Tongue (tissue), 2 donors: ENCODE data around the genes CEMIP2 and C9orf85.

DNA sequence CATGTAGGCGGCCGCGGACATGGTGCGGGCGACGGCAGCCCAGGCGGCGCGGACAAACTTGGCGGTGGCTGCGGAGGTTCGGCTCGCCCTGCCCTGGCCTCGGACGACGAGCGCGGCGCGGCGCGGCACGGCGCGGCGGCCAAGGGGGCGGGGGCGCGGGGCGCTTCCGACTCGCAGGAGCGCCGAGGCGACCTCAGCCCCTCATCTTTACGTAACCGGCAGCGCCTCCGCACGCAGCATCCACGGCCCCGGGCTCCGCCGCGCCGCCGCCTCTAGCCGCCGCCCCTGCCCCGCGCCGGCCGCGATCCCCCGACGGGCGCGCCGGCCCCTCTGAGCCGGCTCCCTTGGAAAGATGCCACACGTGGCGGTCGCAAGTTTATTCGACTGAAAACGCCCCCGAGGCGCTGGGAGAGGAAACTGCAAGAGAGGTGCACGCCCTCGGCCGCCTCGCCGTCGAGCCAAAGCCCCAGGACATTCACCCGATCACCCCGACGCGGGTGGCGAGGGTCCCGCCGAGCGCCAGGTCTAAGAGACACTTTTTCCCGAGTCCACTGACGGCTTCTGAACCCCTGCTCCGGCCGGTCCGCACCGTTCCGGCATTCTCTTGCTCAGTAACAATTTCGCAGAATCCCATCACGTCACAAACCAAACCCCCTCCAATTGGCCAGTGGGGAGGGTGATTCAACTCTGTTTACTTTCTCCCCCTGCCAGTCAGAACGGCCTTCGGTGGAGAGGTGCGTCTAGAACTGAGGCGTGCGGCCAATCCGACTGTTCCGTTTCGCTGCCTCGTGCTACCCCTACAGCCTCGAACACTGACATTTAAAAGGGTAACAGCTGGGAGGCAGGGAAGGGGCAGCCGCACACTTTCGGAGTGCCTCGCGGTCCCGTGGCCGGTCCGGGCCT is 863 bp downstream of the KLF9 start:
- RAMPAGE, long total RNA: no peak

DNA sequence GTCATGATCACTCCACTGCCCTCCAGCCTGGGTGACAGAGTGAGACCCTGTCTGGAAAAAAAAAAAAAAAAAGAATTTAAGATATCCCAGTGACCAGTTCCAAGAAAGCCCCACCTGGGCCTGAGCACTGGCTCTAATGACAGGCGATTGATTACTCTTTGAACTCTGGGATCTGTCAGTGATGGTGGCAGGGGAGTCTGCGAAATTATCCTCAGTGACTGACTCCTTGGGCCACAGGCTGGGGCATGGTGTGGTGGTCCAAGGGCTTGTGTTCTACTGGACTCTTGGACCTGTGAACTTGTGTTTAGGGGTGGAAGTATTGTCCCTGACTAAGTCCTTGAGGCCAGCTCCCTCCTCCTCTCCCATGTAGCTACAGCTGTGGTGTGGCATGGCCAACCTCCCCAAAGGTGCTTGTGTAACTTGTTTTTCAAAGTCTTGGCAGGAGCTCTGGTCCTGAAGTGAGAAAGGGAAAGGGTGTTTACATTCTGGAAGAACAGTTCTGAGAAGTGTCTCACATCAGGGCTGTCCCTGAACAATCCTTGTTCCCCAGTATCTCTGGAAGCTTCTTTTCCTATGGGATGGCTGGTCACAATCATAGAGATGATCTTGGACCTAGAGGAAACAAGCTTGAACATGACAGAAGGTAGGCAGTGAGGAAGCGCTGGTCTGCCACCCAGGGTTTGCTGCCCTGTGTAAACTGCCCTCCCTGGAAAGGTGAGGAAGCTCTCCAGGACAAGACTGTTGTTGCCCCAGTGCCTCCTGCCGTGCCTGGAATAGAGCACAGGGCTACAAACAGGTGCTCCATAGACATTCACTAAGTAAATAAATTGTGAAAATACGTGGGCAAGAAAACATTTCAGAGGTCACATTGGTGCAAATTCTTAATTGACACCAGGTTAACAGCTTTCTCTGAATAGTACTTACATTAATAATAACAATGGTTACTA is 64.6 kb upstream of the KLF9 start:
- RAMPAGE, long total RNA: no peak

DNA sequence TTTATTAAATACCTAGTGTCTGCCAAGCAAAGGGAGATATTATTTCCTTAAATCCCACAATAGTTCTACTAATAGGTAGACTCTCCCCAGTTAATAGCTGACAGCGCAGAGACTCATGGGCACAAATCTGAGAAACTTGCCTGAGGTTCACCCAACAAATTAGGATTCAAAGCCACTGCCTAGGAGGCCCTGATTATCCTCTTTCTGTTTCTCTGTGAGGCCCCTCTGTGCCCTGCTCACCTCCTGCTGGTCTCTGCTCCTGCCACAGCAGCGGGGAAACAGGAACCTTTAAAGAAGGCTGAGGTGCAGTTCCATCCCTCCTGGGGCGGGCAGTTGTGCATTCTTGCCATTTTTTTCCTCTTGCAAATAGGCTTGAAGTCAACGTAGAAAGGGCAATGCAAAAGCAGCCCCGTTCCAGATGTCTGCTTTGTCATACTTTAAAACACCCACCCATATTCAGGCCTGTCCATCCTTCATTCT is 65.3 kb upstream of the KLF9 start:
- RAMPAGE, long total RNA: no peak

DNA sequence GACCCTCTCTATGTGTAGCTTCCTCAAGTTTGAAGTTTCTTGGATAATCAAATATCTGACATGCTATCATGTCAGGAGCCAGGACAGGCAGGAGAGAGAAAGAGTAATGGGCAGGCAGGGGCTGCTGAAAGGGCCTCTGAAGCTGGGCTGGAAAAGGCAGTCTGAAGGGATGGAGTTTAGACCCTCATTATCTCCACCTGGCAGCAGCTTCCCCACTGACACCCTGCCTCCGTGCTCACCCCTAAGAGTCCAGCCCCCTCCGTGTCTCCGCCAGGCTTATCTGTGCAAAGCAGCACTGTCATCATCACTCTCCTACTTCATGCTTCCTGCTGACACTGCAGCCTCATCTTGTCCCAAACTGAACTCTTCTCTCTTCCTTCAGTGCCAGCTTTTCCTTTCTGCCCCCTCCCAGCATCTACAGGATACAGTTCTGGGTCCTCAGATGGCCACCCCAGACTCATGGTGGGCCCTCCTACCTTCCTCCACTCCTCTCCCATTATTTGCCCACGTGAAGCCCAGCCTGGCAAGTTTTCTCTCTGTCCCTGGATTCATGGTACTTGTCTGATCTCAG is 70.9 kb upstream of the KLF9 start:
- RAMPAGE, long total RNA: no peak

- RAMPAGE, long total RNA: no peak
Measured at GRCh38 chr9:70574306-70574990, 160.0 kb upstream of the KLF9 start.

DNA sequence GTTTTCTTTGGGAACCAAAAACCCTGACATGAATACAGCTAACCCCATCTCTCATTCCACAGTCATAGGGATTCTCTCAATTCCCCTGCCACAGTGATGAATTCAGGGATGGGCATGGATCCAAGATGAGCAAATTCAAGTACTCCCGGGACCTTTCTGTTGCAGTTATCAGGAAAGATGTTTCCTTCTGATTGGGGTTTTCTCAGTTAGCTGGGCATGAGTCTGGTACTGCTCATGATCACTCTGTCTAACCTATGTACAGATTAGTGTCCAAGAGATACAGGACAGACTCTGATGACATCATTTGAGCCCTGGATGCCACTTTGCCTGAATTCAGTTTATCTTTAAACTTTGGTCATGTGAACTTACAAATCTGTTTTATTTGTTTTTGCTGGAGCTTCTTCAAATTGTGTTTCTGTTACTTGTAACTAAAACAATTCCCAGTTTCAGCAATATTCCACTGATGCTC is 257.7 kb upstream of the KLF9 start:
- RAMPAGE, long total RNA: no peak

GRCh38 chr9:71096661-71097201 is 24.7 kb downstream of the TRPM3 start:
- RAMPAGE, long total RNA: no peak

DNA sequence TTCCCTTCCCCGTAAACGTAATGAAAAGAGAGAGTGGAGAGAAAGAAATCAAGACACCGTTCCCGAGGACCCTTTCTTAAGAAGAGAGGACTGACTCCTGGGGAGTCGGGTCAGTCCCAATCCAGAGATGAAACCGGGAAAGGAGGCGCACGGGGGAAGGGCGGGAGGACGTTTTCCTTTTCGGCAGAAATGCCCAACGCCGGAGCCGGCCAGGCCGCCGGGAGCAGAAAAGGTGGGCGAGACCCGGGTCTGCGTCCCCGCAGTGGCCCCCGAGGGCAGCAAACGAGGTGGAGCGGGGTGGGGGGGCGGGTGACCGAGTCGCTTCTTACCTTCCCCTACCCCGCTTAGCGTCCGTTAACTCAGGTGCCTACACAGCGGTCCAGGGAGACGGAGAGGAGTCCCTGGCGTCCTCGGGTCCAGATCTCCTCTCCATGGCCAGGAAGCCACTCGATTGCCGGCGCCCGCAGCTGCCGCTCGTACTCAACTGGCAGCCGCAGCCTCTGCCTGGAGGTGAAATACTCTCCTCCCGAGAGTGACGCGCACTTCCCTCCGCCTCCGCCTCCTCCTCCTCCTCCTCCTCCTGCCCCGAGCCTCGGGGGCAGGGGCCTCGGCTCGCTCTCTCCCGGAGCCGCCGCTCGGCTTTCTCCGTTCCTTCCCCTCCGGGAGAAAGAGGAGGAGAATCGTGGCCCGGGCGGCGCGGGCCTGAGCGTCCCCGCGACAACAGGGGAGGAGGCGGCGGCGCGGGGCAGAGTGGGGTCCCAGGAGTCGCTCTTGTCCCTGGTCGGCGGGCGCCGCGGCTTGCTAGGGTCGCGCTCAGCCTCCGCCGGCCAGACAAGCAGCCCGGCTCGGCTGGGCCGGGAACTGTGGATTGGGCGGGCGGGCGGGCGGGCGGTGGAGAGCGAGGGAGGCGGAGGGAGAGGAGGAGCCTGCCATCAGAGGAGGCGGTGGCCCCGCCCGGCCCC is at the start of gene CEMIP2:
TSS of gene CEMIP2 (minus strand) at position 486 of the 962 bp plus-strand sequence.
- RAMPAGE, long total RNA: no peak

DNA sequence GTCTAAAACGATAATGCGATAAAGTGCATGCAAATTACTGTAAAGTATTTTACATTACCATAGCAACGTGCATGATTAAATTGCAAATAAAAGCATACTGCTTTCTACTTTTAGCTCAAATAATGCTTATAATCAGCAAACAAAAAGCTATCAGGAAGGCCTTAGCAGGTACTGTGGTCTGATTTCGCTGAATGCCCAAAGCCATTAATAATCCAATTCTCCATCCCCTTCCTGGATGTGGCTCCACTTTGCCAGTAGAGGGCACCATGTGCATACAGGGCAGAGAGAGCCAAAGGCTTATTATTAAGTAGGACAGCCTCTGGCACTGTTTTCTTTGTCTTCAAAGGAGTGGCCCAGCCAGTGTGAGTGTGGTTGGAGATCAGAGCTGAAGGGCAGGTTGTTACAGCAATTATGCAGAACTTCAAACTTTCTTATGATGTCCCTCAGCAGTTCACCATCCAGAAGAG is 38.5 kb upstream of the CEMIP2 start:
- RAMPAGE, long total RNA: no peak

DNA sequence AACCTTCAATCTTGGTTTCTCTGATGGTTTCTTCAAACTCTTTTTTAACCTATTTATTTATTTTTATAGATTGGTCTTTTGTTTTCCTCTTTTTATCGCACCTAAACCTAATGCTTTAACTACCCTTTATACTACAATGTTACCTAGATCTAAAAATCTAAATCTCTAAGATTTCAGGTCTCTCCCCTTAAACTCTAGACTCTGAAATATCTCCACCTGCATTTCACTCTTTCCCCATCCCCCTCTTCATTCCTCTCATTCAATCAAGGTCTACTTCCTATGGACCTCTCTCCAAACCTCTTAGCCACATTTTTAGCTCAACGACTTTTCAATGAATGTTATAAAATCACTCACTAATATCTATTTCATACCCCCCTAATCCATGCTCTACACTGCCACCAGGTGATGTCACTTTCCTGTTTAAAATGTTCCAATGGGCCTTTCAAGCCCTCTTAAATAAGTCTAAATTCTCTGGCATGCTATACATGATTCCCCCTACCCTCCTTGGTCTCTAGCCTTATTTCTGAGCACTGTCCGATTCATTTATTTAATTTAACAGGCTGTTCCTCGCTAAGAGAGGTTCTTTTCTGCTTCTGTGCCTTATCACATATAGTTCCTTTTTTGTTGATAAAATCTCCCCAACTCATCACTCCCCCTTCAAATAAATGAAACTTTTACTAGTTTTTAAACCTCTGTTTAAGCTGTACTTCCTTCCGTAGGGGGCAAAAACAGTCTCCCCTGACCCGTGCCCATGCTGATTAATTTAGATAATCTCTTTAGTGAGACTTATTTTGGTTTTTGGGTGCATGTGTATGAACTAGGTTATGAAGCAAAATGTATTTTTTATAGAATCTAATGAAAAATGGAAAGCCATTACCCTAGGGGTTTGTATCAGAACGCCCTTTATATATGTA is 9.3 kb downstream of the ABHD17B start:
- RAMPAGE, long total RNA: no peak

DNA sequence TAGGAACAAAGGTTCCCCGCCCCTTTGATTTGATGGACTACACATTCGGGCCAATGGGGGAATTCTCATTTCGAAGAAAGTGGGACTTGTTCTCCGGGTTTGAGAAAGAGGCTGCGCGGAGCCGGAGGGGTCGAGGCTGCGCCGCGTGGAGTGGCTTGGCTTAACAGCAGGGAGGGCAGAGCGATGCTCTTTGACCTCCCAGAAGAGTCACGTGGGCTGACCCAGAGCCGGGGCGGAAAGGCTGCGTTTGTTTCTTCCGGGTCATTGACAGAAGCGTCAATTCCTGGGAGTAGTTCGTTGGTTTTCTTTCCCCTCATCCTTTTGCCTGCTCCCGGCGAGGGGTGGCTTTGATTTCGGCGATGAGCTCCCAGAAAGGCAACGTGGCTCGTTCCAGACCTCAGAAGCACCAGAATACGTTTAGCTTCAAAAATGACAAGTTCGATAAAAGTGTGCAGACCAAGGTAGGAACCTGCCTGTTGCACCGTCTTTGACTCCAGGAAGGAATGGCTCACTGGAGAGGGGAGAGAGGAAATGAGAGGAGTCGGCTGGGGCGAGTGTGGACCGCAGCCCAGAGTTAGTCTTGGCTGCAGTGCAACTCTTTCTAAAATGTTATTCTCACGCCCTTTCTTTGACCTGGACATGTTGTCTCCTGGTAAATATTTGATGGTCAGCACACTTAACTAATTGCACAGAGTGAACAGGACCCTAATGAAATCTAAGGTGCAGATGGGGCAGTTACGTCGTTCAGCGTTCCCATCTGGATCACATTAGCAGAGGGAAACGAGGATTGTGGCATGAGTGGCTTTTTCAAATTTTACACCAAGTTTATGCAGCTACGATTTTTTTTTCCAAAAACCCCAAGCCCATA is at the start of gene C9orf85:
TSS of gene C9orf85 (plus strand) at position 264 of the 868 bp plus-strand sequence.
- RAMPAGE, long total RNA: no peak

GRCh38 chr9:72042398-72042993 is 17.9 kb downstream of the C9orf57 start:
- RAMPAGE, long total RNA: no peak

- RAMPAGE, long total RNA: no peak
Measured at GRCh38 chr9:72129633-72130257, 19.5 kb upstream of the GDA start.

DNA sequence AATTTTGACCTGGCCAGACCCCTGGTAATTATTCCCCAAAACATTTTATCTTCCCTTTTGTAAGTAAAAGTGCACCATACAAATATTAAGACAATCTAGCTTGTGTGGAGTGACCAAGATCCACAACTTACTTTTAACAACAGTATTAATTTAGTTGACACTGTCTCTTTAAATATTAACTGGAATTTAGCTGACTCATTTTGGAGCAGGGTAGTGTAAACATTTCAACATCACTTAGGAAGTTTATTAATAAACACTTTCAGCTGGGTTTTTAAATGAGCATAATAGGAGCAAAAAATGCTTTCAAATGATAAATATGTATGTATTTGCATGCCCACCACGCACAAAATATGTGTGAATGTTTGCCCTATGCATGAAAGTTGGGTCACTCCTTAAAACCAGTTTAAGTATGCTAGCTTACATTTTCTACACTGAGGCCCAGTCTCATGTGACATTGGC is 3.0 kb downstream of the ZFAND5 start:
- RAMPAGE, long total RNA: no peak

DNA sequence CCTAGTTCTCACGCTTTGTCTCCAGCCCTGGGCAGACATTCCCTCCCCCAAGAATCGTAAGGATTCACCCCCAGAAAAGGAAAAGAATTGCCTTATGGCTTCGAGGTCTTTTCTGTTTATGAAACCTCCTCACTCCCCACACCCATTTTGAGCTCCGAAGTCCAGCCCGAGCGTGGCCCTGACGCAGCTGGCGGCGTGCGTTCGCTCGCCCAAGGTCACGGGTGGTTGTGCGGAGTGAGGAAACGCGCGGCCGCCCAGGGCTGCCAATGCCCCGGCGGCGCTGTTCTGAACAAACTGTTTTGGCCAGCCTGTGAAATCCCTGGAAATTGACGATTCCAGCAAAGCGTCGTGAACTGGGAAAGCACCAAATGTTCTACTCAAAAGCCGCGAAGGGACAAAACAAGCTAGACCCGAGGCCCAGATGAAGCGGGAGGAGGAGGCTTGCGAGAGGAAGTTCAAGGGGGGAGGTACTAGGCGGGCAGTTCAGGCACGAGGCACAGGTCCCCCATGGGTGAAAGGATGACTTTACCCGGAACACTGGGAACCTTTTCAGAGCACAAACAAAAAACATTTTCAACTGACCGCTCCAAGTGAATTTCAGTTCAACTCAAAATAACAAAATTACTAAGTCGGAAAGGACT is 661 bp upstream of the ZFAND5 start:
- RAMPAGE, long total RNA: no peak

DNA sequence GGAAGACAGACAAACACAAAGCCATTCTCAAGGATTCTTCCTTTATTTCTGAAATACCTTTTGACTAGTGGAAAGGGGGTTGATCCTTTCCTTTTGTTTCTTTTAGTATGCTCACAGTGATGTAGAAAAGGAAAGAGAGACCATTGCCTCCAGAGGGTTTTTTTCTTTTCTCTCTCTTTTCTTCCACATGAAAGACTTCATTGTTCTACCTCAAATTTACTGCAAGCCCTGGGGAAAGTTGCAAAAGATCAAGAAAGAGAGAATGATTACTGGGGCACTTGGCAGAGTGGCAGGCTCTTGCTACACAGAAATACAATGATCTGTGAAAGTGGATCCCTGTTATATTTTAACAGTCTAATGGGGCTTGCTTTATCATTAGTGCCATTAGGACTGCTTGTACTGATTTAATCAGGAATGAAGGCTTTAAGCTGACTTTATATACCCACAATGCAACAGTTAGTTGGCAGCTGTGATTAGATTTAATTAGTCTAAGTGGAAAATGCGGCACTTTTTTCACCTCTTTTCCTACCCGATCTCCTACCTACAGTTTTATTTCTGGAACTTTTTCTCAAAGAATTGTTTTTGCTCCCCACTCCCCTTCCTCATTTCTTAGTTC is 66.2 kb upstream of the TMC1 start:
- RAMPAGE, long total RNA: no peak

GRCh38 chr9:72526939-72528267 is 6.0 kb downstream of the TMC1 start:
- RAMPAGE, long total RNA: no peak

GRCh38 chr9:72539961-72540456 is 18.6 kb downstream of the TMC1 start:
- RAMPAGE, long total RNA: no peak

DNA sequence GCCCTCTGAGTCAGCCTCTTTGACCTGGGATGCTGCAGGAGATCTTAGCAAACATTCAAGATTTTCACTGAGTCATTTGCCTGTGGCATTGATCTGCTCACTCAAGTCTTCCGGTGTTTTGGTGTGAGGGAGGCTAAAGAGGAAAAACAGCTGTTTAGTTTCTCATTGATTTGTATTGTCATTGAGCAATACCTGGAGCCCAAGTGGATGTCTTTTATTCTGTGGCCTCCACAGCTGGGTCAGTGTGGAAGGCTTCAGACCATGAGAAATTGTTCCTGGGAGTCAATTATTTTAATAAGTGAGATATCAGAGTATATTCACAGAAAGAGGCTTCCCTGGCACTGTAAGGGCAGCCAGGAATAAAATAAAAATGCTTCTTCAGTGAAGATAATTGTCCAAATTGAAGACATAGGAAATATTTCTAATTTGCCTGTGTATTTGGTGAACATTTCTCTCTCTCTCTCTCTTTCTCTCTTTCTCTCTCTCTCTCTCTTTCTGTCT is 36.3 kb downstream of the TMC1 start:
- RAMPAGE, long total RNA: no peak

- RAMPAGE, long total RNA: no peak
Measured at GRCh38 chr9:72911519-72912320, 41.1 kb downstream of the ALDH1A1 start.